ENCODE data around the genes ITPR2 and REP15.

- PRO-cap, result no peak
Observed at GRCh38 chr12:25388032-25388668, 137.4 kb upstream of the KRAS start.

GRCh38 chr12:25713260-25713609 is 160.2 kb upstream of the LMNTD1 start:
- PRO-cap, result no peak

DNA sequence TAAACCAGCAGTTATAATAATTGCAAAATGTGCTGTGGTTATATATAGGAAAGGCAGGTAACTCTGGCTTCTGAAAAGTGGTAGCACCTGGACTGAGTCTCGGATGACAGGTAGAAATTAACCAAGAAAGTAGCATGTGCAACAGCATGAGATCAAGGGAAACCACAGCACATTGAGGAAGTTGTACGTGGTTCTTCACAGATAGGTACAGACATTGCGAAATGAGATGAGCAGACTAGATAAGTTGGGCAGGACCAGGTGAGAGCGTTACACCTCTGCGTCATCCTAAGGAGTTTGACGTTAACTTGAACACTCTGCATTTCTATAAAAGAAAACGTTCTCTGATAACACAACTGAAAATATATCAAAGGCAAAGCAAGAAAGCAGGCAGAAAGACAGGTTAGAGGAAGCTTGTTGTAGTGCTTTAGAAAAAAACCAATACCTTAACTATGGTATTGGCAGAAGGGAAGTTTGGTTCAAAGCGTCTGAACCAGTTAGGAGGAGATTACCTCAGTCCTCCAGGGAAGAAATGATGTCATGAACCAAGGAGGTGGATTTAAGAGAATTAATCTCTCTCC is 98.5 kb upstream of the RASSF8 start:
- PRO-cap, result no peak

GRCh38 chr12:26109029-26109878 is 15.6 kb downstream of the BHLHE41 start:
- PRO-cap, result no peak

DNA sequence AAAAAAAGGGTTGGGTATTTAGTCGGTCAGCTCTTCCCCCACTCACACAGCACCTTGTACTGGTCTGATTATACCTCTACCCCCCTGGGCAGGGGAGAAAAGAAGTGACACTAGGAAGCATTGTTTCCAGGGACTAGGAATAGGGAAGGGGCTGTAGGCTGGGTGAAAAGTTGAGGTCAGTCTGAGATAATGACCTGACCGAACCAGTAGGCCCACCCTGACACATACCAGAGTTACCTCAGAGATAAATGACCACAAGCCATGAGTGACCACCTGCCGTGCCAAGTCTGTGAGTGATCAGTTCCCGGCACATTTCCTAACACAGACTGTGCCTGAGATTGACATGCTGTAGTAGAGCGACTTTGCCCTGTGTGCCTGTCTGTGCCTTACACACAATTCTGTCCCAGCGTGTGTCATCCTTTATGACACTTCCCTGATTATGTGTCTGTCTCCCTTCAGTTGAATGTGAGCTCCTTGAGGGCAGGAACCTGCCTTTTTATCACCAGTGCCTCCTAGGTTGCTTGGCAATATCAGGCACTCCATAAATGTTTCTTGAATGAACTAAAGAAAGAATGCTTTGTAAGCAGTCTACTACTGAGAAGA is 9.8 kb upstream of the SSPN start:
- PRO-cap, result no peak

GRCh38 chr12:26226293-26227153 is 31.1 kb downstream of the SSPN start:
- PRO-cap, result no peak

DNA sequence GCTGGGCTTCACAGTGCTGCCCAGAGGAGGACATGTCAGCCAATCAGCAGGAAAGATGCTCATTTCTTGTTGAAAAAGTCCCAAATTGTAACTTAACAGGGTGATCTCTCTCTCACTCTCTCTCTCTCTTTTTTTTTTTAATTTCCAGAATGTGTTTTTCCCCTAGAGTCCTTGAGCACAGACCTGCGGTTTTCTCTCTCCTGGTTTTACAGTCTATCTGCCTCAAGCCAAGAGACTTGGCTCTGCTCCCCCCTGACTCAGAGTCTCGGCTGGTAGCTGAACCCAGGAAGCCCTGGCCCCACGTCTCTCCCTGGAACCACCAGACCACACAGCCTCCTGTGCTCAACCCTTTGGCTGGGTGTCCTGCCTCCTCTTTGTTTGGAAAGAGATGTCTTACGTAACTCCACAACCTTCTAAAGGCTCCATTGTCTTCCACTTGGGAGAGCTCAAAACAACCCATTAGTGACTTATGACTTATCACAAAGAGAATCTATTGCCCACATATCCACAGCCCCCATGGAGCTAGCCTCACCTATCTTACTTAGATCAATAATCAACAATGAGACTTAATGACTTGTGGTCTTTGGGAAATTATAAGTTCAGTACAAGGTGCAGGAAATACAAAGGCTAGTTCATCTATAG is 44.1 kb downstream of the SSPN start:
- PRO-cap, result no peak

DNA sequence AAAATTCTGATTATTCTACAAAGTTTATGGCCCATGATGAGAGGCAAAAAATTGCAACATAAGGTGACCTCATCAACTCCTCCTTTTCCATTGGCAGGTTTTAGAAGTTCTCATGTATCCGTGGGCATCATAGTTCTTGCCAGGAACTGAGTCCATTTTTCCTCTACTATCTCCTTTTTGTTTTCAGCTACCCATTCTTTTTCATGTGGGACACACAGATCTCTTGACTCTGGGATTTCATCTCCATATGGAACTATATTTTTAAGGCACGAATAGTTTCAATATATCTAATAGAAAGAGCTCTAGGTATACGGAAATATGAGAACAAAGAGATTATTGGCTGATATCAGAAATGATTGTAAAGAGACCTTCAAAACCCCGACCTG is 94.6 kb downstream of the SSPN start:
- PRO-cap, result no peak

DNA sequence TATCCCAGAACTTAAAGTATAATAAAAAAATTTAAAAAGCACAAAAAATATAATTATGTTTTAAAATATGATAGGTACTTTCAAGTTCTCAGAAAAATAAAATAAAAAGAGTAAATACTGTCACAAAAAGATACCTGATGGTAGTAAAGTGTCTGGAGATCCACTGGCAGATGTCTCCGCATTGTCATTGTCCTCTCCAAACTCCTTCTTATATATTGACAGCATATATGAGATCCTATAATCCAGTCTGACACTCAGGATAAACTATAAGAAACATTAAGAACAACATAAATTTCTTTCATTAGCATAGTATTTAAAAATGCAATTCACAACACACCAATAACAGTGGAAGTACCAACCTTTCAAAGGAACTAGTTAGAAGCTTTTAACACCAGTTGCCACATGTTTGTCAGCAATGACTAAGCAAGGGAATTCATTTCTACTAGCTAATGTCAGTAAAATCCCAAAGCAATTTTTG is 205.1 kb downstream of the ITPR2 start:
- PRO-cap, result no peak

- PRO-cap, result no peak
Observed at GRCh38 chr12:26630009-26630363, 203.0 kb downstream of the ITPR2 start.

GRCh38 chr12:26736942-26737421 is 96.0 kb downstream of the ITPR2 start:
- PRO-cap, result no peak

DNA sequence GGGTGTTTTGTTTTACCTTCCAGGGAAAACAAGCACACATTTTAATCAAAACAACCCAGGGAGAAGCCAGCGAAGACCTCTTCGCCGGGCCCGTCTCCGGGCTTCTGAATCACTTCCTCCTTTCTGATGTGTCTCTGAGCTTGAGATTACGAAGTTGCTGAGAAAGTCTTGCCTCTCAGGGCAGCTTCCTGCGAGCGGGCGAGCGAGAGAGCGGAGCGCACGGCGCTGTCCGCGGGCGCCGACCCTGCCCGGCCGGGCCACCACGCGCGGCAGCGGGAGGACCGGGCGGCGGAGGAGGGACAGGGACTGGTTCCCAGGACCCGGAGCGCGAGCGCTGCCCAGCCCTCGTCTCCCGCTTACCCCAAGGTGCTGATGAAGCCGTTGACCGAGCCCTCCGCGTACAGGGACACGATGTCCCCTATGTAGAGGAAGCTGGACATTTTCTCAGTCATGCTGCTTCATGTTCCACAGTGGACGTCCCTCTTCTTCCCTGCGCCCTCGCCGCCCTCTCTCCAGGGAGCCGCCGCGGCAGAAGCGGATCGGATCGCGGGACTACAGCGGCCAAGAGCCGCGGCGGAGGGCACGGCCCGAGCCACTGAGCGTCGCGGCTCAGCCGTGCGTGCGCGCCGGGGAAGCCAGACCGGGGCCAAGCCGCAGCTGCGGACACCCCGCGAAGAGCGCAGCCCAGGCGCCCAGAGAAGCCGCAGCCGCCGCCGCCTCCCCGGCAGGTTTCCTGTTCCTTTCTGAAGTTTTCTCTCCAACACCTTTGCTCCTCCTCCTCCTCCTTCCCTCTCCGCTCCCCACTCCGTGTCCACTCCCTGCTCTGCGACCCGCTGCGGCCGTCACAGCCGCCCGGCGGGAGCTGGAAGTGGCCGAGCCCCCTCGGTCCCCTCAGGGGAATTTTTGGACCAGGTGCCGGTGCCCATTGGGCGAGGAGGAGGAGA is at the start of gene ITPR2:
Gene ITPR2, minus strand, starts transcription at position 865 of the 944 bp plus-strand sequence.
- PRO-cap, result bidirectional peak, plus-strand start at position 191 of the sequence, minus-strand start at position 106 of the sequence; bidirectional peak, plus-strand start outside the sequence, minus-strand start at position 864 of the sequence

DNA sequence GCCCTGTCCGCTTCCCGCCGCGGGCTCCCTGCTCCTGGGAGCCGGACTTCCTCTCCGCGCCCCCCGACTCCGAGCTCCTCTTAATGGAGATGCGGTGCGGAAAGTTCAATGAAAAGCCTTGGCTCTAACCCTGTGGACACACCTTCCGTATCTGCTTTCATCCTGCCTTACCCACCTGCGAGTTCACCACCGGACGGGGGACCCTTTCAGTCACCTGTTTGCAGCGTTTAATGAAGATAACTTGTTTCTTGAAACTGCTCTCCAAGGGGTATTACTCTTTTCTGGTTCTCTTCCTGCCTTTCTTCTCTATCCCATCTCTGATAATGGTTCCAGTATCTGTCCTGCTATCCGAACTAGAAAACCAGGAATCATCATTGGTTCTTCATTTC is 550 bp downstream of the FGFR1OP2 start:
- PRO-cap, result no peak

DNA sequence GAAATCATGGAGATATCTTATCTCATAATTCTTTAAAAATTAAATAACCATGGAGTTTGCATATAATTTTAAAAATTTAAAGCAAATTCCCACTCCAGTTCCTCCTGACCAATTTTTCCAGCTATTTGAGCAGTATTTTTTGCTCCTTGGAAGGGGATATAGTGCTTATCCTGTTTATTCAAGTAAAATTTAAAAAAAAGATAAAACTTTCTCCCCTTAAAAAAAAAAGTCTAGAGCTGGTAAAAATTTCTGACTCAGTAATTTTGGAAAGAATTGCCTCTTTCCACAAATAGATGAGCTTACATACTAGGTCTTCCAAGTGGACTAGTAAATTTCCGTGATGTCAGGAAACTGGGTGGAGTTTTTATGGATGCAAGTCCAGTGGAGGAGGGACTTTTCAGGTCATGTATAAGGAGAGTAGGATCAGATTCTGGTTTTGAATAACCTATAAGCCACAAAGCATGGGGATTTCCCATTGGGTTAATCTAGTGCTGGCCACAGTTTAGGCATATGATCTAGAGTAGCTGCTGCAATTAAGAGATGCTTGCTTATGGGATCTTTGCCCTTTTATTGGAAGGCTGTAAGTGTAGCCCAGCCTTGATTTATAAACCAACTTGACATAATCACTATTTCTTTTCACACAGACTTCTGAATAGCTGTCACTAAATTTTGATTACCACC is 33.7 kb downstream of the STK38L start:
- PRO-cap, result bidirectional peak, plus-strand start at position 509 of the sequence, minus-strand start at position 326 of the sequence

- PRO-cap, result no peak
Observed at GRCh38 chr12:27285327-27285907, 41.3 kb downstream of the STK38L start.

DNA sequence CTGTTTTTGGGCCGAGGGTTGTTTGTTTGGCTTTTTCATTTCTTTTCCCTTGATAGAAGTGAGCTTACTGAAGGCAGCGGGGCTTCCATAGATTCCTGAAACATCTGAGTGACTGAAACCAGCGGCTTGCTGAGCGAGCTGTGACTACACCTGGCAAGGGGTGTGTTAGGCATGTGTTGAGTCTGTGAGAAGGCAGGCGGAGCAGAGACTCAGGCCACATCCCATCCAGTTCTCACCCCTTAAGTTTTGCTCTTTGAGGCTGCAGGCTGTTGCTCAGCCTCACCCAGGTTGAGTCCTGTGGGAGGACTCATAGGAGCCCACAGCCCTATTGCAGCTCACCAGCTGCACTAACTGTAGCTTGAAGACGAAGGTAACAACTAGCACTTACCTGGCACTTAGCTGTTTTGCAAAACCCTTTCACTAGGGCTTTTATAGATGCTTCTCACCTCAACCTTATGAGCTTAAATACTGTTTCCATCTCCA is 17.3 kb downstream of the PPFIBP1 start:
- PRO-cap, result no peak

- PRO-cap, result no peak
Observed at GRCh38 chr12:27616230-27616913, 79.9 kb upstream of the REP15 start.

DNA sequence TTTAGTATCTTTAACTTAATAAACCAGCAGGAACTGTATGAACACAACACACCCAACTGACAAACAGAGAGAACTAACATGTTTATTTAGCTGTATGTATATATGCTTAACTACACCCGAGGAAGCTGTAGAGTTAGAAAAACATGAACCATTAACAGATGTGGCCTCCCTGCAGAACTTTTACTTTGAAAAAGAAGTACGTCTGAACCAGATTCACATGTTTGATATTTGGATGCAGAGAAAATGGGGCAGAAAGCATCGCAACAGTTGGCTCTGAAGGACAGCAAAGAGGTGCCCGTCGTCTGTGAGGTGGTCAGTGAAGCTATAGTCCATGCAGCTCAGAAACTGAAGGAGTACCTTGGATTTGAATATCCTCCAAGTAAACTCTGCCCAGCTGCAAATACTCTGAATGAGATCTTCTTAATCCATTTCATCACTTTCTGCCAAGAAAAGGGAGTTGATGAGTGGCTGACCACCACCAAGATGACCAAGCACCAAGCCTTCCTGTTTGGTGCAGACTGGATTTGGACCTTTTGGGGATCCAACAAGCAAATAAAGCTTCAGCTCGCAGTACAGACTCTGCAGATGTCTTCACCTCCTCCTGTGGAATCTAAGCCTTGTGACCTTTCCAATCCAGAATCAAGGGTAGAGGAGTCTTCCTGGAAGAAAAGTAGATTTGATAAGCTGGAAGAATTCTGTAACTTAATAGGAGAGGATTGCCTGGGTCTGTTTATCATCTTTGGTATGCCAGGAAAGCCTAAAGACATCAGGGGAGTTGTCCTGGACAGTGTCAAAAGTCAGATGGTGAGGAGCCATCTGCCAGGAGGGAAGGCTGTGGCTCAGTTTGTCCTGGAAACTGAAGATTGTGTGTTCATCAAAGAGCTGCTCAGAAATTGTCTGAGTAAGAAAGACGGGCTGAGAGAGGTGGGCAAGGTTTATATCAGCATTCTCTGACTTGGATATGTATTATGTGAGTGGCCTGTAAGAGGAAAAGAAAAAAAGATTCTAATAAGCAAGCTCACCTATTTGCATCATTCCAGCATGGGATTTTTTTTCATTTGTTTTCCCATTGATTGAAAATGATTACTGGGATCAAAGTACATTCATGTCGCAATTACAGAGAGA is at the start of gene REP15:
Gene REP15, plus strand, starts transcription at position 128 of the 1,125 bp plus-strand sequence.
- PRO-cap, result unidirectional peak, plus-strand start at position 130 of the sequence; unidirectional peak, plus-strand start at position 231 of the sequence; unidirectional peak, plus-strand start at position 793 of the sequence

GRCh38 chr12:27968930-27969323 is 3.6 kb downstream of the PTHLH start:
- PRO-cap, result no peak

GRCh38 chr12:28185908-28186290 is 4.4 kb upstream of the CCDC91 start:
- PRO-cap, result unidirectional peak, minus-strand start at chr12:28186187